AG10803 (cell line): Measurements from ENCODE around the genes FNBP1L and ARHGAP29.

DNA sequence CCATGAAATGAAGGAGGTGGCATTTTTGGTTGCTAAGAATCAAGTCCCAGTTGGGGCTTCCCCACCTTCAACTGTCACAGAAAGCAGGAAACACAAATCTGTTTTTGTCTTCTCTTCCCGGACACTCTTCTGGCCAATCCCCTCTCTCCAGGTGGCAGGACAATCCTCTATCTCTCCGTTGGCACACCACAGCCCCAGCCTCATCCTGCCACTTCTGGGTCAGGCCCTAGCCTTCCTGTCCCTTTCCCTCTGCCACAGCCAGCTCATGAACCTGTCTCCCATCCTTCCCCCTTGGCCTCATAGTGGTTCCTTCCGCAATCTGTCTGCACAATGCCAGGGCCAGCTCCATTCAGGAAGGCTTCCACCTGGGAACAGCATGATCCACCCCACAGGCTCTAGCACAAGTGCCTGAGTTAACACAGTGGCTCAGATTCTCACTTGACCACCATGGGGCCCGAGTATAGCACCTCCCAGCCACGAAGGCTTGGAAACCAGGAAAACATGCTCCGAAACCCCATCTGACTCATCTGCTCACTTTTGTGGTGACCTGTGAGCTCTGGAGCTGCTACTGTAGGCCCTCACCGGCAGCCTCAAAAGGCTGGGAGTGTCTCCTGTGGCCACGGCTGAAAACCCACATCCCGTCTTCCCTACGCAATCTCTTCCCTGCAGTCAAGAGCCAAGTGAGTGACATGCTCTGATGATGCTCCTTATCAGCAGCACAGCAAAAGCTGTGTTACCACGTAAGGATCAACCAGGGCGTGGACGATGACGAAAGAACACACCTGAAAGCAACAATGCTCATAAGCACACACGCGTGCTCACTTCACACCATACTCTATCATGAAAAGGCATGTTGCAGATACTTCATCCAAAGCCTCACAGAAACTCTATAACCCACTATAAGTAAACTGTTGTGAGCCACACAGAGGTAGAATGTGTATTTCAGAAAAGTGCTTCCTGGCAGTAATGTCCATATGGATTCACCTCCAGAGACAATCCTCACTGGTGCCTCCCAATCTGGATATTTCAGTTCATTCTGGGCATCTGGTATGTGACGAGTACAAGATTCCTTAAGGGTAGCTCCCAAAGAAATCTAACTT is 81.4 kb downstream of the TGFBR3 start:
- RRBS, result no CpG with 5 or more reads among the region's 17 CpGs

DNA sequence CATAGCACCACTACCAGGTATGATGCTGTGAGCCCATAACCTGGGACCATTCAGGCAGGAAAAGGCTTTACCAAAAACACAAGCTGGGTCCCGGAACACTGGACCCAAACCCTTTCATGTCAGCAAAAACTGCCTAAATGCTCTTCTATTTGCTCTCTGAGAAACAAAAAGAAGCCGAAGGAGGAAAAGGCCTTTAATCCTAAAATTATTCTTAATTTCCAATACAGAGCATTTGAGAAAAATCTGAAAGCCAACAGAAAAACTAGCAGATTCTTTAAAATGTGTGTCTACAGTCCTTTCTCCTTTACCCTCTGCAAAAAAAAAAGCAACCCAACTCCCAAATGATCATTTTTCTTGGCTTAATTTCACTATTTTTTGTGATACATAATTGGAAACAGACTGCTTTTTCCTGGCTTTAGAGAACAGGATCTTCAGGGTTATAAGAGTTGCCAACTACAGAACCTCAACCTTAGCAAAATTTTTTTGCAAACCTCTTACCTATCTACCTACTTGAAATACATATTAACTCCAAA is 9.3 kb downstream of the TGFBR3 start:
- RRBS, result no CpG with 5 or more reads among the region's 2 CpGs

- RRBS, result 7% methylated on average over 26 of the region's 41 CpGs
Observed at GRCh38 chr1:92482882-92483465, 3.8 kb downstream of the GFI1 start.

GRCh38 chr1:92537978-92538326 is 51.2 kb upstream of the GFI1 start:
- RRBS, result no CpG with 5 or more reads among the region's 2 CpGs

- RRBS, result no CpG with 5 or more reads among the region's 4 CpGs
Observed at GRCh38 chr1:92588385-92589166, 101.9 kb upstream of the GFI1 start.

- RRBS, result no CpG with 5 or more reads among the region's 8 CpGs
Observed at GRCh38 chr1:92804652-92805293, 19.9 kb upstream of the EVI5 start.

GRCh38 chr1:92836867-92837771 is 5.3 kb downstream of the RPL5 start:
- RRBS, result no CpG with 5 or more reads among the region's 6 CpGs

GRCh38 chr1:92859253-92859740 is 27.5 kb downstream of the RPL5 start:
- RRBS, result no CpG with 5 or more reads among the region's 12 CpGs

DNA sequence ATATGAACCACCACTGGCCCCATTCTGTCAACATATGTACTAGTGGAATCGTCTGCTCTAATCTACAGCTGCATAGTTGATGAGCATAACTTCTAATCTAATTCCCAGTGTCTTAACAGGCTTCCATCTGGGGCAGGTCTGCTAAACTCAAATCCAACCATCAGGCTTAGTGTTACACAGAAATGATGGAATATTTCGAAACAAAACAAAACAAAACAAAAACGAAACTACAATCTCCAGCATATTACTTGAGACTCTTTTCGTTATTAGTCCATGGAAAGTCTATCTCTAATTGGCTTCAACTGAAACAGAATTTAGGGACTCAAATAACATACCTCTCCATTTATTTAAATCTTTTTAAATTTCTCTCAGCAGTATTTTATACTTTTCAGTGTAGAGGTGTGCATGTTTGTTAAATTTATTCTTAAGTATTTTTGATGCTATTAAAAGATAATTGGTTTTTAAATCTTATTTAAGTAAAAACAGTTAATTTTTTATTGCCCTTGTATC is 37.5 kb downstream of the DIPK1A start:
- RRBS, result no CpG with 5 or more reads among the region's 4 CpGs

DNA sequence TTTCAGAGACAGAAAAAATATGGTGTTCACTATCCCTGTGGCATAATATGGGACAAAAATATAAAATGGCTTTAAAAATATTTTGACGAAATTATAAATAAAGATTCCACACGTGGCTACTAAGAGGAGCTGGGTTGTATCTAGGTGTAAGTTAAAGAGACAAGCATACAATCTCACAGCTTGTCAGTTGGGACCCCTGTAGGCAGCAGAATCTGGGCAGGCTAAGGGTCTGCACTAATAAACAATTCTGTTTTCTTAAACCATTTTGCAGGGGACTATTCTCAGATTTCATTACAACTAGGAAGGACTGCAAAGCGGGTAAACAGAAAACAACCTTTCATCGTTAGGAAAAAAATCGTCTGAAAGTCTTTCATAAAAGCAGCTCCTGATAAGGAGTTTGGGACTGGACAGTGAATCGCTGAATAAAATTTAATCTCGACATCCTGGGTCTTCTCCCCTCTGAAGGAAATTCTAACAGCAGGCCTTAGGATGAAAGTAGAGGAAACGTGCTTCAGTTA is 589 bp upstream of the MTF2 start:
- RRBS, result no CpG with 5 or more reads among the region's 8 CpGs

GRCh38 chr1:93340667-93341813 is 4.7 kb upstream of the DR1 start:
- RRBS, result no CpG with 5 or more reads among the region's 6 CpGs

DNA sequence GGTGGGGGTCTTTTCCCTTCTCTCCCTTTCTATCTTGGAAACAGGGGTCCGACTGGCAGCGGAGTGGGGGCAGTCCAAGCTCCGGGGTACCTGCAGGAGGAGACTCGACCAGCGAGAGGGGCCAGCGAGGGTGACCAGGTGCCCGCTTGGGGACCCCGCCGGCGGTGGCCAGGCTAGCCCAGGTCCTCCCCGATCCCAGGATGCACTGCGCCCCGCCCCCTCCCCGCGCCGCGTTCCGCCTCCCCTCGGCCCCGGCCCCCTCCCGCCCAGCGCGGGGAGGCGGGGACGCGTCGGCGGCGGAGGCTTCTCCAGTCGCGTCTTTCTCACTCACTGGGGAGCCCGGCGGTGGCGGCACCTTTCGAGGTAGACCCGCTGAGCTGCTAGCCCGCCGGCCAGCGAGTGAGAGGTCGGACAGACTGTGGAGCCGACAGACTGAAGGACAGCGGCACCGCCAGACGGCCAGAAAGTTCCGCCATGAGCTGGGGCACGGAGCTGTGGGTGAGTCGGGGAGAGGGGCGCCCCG is at the start of gene FNBP1L:
Gene FNBP1L (plus strand): TSS at position 311 of the 523 bp plus-strand sequence.
- RRBS, result 2% methylated on average over 30 of the region's 49 CpGs

GRCh38 chr1:93567081-93567979 is 114.3 kb downstream of the BCAR3 start:
- RRBS, result no CpG with 5 or more reads among the region's 18 CpGs

DNA sequence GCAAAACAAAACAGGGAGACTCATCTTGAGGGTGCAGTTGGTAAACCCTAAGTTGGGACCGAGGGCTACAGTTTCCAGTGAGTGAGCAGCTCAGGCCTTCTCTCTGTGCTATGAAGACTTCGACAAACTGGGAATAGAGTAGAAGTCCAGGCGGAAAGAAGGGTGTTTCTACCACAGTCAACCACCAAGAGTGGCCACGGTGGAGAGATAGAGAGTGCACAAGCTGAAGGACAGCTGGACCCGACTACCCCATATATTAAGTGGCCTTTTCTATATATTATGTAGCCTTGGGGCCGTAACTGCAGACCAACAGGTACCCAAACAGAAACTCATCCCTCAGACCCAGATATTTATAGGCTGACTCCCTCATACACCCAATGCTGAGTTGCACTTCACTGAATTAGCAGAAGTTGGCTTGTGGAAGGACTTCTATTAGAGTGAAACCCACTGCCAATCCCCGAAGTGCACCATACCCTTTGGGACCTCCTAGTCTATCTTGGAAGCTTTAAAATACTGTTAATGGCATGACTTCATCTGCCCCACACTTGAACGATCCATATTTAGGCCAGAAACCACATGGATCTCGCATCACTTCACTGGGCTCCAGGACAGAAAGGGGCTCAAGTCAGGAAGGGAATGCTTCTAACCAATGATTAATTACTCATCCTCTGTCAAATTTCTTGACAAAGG is 69.3 kb downstream of the BCAR3 start:
- RRBS, result no CpG with 5 or more reads among the region's 9 CpGs

DNA sequence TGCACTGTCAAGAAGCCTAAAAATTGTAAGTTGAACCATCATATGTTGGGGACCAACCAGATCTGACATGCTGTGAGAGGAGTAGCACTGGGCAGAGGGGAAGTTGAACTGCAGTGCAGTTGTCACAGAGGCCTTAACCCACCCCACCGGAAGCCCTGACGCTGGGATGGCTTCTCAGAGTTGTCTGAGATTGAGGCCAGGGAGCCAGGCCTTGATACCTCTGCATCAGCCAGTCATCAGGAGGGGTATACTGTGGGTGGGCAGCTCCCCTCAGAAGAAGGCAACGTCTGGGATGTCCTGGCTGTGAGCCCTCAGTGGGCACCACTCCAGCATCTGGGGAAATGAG is 47.8 kb upstream of the BCAR3 start:
- RRBS, result no CpG with 5 or more reads among the region's 3 CpGs

GRCh38 chr1:93846941-93847721 is 31.9 kb downstream of the DNTTIP2 start:
- RRBS, result 3% methylated on average over 14 of the region's 91 CpGs

GRCh38 chr1:93904109-93904634 is 5.1 kb downstream of the GCLM start:
- RRBS, result no CpG with 5 or more reads among the region's 2 CpGs

- RRBS, result no CpG with 5 or more reads among the region's 2 CpGs
Observed at GRCh38 chr1:94233883-94234338, 3.5 kb downstream of the ARHGAP29 start.

- RRBS, result 2% methylated on average over 44 of the region's 108 CpGs
Observed at GRCh38 chr1:94236742-94237820, at the start of gene ARHGAP29. ARHGAP29 (minus strand) TSS chr1:94237584.

DNA sequence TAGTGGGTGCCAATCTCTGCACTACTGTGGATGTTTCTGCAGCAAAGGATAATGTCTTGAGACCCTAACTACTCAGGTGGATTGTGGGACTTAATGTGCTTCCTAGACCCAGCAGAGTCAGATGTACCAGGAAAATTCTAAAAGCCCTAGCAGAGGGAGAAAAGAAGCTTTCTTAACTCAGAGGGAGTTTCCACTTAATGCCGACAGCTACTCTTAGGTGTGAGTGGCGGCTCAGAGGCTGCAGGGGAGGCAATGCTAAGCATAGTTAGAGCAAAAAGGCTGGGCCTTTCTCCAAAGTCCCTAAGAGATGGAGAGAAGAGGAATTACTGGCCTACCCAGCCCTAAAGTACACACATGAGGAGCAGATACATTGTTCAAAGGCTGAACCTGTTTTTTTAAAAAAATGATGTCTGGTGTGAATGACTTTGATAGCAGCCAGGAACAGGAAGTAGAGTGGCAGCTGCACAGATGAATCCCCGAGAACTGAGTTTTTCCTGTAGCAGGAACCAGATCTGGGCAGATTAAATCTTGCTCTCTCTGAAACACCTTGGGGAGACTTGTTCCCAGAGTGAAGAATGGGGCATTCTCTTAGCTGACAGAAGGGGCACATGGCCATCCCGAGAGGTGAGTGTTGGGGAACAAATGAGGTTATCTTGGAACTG is 33.4 kb upstream of the ABCD3 start:
- RRBS, result no CpG with 5 or more reads among the region's 4 CpGs